Myometrial cell (primary cell): ENCODE measurements around a stretch of chr11.

DNA sequence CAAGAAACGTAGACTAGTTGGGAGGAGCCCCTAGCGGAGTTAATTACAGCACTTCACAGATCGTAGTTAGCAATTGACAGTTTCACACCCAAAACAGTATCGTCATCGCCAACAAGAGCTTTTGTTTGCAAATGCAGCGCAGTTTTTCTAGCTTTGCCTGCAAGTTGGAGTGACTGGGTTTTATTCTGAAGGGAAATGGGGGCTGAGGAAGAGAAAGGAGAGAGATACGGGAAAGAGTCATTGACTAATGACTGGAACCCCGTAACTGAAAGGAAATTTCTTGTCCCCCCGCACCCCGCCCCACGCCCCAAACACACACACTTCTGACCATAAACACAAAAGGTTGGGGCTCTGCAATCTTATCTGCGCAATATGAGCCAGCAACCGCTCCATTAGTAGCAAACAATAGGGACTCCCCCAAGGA is 999 bp downstream of the DDX6 start:
- RAMPAGE, long total RNA, result no peak

DNA sequence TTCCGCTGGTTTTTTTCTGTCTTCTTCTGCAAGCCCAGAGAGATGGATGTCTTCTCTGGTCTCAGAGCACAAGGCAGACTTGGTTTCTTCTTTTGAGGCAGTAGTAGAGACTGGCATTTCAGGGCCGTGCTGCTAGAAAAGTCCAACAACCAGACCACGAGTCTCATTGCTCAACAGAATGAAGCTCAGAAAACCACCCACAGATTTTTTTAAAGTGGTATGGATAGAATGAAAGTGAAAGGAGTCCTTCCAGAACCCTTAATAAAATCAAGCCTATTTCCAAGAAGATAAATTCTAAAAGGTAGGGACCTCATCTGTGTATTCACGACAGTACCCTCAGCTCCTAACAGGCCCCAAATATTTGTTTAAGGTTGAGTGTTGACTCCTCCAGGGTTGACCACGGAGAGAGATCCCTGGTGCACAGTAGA is 43.5 kb upstream of the DDX6 start:
- RAMPAGE, long total RNA, result no peak

GRCh38 chr11:118869618-118870099 is 14.0 kb upstream of the CXCR5 start:
- RAMPAGE, long total RNA, result no peak

- RAMPAGE, long total RNA, result no peak
These were observed 14.5 kb downstream of the BCL9L start for GRCh38 chr11:118910973-118911939.

DNA sequence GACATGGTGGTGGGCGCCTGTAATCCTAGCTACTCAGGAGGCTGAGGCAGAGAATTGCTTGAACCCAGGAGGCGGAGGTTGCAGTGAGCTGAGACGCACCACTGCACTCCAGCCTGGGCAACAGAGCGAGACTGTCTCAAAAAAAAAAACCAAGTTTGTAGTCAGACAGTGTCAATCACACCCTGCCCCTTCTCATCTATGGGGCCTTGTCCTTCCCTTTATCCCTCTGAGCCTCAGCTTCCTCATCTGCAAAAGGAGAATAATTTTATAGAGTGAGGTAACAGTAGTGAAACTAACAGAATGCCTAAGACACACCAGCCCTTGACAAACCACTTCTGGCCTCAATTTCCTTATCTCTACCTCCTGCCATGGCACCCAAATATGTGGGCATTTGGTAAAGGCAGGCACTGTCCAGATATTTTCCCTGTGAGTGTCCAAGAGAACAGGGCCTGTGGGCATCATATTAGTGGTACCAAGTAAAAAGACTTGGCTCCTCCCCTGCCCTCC is 10.7 kb downstream of the BCL9L start:
- RAMPAGE, long total RNA, result no peak

GRCh38 chr11:118915700-118916345 is 9.9 kb downstream of the BCL9L start:
- RAMPAGE, long total RNA, result no peak

- RAMPAGE, long total RNA, result no peak
These were observed 8.2 kb downstream of the BCL9L start for GRCh38 chr11:118917336-118918091.

DNA sequence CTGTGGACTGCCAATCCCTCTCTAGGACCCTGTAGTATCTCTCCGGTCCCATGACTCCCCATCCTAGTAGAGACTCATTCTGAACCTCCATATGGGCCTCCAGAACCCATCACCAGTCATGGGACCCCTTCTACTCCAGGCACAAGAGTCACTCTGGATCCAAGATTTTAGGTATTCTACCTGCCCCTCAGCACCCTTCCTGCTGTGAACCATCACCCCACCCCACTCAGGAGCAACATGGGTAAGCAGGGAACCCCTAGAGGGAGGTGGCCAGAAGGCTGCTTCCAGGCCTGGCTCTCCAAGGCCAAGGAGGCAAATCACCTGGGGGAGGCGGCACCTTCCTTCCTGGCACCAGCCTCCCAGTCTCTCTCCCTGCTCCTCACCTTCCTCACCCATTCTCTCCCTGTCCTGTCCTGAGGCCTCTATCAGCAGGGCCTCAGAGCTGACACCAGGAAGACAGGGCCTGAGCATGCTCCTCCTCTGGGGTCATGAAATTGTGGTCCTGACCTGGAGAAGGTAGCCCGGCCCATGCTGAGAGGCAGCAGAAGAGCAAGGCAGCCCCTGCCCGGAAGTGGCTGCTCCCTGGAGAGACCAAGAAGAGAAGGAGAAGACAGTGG is 2.1 kb downstream of the BCL9L start:
- RAMPAGE, long total RNA, result no peak

- RAMPAGE, long total RNA, result no peak
These were observed 3.9 kb upstream of the BCL9L start for GRCh38 chr11:118929503-118930090.

DNA sequence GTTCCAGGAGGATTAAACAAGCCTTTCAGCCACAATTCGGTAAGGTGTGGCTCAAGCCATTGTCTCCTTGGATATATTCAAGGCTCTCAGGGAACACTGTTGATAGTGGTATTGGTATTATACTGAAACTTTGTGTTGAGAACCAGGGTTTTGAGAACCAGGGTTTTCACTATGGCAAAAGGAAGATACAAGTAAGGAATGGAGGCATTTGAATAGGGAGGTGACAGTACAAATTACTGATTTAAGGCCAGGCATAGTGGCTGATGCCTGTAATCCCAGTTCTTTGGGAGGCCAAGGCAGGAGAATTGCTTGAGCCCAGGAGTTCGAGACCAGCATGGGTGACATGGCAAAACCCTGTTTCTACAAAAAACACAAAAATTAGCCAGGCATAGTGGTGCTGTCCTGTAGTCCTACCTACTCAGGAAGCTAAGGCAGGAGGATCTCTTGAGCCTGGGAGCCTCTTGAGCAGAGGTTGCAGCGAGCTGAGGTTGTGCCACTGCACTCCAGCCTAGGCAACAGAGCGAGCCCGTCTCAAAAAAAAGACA is 8.5 kb downstream of the RPS25 start:
- RAMPAGE, long total RNA, result no peak

- RAMPAGE, long total RNA, result no peak
These were observed 3.1 kb downstream of the TRAPPC4 start for GRCh38 chr11:119021254-119022392.

DNA sequence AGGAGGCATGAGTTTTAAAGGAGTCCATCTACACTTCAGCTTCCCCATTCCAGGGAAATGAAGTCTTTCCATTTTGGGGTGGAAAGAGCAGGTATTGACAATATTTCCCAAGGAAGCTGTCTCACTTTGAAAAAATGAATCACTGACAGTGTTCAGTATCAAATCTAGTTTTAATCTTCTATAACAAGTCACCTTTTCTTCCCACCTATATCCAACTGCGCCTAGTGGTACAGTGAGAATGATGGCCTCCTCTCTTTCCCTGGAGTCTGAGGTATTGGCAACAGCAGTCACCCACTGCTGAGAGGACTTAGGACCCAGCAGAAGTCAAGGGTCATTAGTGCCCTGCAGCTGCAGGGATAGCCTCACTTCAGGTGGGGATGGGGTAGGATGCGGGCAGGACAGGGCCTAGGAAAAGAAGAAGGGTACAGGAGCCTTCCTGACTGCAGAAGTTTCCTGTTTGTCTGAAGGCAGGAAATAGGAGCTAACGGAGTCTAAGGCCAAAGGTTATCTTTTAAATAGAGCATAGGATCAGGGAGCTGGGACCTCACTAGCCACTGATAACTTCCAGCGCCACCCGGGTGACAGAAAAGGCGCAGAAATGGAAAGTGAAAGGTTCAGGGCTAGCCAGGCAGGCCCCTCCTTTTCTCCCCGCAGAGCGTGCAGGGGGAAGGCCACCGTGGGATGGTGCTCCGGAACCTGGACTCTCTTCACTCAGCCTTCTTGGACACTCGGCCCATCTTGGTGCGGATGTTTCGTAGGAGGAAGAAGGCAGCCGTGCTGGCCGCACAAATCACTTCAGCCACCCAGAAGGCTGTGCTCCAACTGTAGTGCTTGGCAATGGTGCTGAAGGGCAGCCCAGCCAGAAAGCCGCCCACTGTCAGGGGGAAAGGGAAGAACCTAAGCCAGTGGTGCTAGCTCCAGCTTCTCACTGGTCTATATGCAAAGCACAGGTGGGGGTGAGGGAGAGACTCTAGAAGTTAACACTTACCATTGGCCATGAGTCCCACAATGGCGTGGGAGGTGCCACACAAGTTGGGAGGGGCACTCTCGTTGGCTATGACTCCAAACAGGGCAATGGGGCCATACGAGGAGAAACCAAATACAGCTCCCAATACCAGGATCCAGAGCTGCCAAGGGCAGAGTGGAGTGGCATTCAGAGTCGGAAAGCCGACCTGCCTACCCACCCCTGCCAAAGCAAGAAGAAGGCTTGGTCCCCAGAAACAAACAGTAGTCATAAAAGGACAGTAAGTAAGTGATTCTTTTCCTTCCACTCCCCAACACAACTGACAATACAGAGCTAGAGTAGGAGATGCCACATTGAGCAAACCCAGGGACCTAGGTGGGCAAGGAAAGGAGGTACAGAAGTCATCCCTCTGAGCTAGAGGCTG is 6.1 kb downstream of the TRAPPC4 start:
- RAMPAGE, long total RNA, result no peak

DNA sequence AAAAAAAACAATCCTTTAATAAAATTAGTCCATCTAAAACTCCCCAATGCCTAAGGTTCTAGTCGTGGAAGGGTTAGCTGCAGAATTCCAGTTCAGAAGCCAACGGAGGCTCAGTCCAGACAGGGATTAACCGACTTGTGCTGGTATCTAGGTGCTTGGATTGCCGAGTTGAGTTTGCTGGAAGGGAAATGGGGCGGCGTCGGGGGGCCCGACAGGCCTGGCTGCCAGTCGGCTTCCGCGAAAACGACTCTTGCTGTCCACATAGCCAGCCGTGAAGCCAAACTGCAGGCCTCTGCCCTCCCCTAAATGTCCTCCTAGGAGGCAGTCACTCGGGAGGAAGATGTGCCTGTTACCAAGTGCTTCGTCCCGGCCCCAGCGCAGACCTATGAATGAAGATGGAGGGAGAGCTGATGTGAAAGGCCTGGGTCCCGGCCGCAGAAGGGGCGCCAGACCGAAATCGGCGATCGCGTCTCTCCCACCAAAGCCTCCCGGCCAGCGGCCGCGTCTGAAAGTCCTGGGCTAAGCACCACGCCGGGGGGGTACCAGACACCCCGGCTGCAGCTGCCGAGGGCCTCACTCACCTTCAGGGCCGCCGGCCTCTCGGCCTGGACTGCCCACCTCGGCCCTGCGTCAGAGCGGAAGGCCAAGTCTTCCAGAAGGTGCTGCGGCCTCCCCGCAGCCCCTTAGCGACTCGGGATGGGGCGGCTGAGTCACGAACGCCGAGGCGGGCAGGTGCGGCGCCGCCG is 1.2 kb downstream of the H2AX start:
- RAMPAGE, long total RNA, result no peak

- RAMPAGE, long total RNA, result no peak
These were observed 5.1 kb downstream of the C2CD2L start for GRCh38 chr11:119112058-119112759.

GRCh38 chr11:119115905-119116294 is 5.5 kb upstream of the HINFP start:
- RAMPAGE, long total RNA, result no peak

GRCh38 chr11:119144718-119145162 is 4.1 kb upstream of the ABCG4 start:
- RAMPAGE, long total RNA, result no peak

GRCh38 chr11:119149408-119150101 is 703 bp downstream of the ABCG4 start:
- RAMPAGE, long total RNA, result no peak

DNA sequence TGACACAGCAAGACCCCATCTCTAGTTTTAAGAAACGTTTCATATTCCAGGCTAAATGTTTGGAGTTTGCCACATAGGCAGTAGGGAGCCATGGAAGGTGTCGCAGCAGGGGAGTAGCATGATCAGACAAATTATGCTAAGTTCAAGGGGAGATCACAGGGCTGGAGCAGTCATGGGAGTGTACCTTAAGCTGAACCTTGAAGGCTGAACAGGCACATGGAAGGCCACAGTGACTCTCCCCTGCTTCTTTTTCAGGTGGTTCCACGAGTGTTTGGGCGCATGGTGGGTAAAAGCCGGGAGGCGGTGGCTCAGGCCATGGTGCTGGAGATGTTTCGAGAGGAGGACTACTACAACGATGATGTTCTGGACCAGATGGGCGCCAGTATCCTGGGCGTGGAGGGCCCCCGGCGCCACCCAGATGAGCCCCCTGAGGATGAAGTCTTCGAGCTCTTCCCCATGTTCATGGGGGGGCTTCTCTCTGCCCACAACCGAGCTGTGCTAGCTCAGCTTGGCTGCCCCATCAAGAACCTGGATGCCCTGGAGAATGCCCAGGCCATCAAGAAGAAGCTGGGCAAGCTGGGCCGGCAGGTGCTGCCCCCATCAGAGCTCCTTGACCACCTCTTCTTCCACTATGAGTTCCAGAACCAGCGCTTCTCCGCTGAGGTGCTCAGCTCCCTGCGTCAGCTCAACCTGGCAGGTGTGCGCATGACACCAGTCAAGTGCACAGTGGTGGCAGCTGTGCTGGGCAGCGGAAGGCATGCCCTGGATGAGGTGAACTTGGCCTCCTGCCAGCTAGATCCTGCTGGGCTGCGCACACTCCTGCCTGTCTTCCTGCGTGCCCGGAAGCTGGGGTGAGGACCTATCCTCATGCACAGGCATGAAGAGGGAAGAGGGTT is 5.6 kb upstream of the NHERF4 start:
- RAMPAGE, long total RNA, result no peak

GRCh38 chr11:119318554-119319434 is 1.9 kb upstream of the MCAM start:
- RAMPAGE, long total RNA, result no peak

DNA sequence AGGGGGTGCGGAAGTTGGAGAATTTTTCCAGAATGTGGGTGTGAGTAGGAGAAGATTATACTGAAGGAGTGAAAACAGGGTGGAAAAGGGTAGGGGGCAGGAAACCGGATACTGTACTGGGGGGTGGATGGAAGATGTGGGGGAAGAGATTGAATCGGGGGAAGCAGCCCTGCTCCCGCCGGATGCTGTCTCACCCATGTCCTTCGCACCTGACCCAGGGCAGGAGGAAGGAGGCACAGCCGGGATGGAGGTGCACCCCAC is 3.0 kb upstream of the MCAM start:
- RAMPAGE, long total RNA, result no peak